REH cell (cell line): ENCODE data around the gene GGCT.

DNA sequence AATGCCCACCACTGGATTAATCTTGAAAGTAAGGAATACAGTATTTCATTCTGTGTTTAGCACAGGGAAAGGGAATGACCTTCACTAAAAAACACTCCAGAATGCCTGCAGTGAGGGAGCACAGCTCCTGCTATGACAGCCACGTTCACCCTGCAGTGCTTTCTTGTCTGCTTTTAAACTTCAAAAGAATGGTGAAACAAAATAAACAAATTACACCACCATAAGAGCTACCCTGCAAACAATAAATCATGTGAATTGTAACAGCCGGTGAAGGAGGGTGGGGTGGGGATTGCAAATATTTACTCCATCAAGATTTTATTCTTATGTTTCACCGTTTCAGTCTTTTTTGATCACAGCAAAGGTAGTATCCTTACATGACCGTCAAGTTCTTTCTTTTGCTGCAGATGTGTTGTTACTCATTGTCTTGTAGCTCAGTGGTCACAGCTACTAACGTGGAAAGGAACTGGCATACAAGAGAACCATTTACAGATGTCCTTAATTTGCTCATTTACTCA is 4.2 kb upstream of the CHN2 start:
- PRO-cap = no peak

- PRO-cap = no peak
Measured at GRCh38 chr7:29206144-29206598, 11.6 kb downstream of the CHN2 start.

GRCh38 chr7:29211717-29212629 is 17.4 kb downstream of the CHN2 start:
- PRO-cap = no peak

DNA sequence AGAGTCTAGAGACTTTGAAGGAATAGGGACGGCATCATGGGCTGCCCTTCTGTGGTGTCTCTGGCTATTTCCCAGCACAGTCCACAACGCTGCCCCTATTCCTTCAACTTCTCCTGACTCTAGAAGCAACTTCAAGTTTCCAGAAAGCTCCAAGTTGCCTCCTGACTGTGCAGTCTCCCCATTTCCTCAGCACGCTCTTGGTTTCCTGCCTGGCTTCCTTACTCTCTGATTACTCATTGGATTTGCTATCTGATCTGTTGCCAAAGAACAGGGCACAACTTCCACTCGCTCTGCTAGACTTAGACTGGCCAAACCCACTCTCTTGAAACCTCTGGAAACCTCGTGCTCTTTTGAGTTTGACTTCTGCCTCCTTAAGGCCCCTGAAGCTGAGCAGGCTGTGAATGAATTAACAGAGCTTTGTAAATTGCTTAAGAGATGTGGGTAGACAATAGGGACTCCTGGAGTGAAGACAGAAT is 70.5 kb downstream of the CHN2 start:
- PRO-cap = no peak

DNA sequence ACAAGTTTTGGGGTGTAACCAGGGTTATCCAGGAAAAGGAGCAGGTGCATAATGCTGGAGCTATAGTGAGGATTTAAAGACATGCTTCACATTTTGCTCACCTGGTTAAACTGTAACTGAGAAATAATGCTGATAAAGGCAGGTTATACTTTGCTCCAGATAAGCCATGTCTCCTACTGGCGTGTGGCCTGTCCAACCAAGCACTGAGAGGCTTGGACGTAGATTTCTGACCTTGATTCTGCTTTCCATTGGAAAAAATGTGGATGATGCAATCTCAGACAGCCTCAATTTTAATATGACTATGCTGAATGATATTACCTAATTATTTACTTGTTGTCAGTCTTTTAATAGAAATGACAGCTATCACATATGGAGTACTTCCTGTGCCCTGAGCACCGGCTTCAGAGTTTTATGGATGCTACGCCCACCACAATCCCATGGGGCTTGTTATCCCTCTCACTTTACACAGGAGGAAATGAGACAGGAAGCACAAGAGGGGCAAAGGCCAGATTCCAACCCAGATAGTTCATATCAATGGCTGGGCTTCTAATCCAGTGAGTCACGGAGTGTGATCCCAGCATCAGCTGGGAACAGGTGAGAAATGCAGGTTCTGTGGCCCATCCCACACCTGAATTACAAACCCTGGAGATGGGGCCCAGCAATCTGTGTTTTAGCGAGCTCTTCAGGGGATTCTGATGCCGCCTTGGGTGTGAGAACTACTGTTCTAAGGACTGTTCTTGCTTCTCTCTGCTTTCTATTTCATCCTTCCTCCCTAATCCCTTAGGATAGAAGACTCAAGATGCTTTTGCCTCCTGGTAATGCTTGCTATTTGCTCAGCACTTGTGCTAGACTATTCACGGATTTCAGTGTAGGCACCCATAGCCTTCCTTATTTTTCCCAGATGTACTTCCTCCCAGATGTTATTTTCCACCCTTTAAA is 181.6 kb downstream of the CHN2 start:
- PRO-cap = no peak

DNA sequence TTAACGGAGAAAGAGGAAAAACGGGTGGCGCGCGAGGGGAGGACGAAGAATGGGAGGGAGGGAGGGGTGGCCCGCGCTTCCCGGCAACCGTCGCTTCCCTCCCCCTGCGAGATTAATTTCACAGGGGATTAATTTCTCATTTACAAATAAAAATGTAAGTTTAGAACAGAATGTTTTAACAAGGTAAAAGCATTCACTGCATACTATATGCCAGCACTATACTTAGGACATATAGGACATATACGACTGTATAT is 120.7 kb upstream of the WIPF3 start:
- PRO-cap = no peak

DNA sequence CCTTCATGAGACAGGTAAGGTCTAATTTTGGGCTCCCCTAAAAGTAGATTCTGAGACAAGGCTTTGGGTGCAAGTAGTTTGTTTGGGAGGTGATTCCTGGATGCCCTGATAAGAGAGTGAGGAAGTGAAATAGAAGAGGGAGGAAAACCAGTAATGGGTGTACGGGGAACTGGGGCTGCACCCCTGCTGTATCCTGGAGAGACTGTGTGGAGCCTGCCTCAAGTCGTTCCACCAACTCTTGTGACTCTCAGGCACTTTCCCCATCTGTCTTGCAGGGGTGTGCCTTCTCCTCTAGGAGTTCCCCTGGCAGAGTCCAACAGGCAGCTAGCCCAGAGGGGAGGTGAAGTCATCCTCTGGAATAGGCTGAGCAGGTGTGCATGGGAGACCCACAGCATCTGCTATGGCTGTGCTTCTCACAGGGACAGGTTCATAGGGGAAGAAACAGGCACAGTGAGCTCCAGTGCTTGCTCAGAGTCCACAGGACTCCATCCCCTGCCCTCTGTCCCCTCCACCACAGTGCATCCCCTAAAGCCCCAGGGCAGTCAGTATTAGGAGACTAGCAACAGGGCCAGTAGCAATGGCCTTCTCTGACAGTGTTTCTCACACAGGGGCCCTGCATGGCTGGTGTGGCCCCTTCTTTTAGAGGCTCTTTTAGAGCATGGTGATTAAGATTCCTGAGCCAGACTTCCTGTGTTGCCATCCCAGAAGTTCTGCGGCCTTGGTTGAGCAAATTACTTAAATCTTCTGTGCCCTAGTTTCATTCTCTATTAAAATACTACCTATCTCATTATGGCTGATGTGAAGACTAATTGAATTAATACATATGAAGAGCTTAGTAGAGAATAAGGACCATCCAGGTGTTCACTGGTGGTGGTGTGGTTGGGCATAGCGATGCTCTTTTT is 46.9 kb downstream of the WIPF3 start:
- PRO-cap = no peak

DNA sequence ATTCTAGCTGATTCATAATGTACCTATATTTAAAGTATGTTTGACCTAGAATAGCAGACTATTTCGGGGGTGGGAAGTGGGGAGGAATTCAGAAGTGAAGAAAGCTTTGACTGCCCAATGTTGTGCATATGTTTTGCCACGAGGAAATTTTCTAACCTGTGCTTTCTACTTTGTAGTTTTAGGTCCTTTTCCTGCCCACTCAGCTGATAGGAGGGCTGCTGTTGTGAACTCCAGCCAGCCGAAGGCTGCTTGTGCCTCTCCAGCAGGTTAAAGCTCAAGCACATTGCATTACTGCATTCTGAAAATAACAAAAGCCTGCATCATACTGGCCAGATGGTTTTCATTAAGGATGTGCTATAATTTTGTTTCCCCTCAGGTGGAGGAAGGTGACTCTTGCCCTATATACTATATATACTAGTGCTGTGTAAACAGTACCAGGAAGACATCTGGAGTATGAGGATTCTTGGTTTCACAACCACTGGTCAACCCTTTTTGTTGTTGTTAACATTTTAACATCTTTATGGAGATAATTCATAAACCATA is 4.5 kb downstream of the PLEKHA8 start:
- PRO-cap = no peak

DNA sequence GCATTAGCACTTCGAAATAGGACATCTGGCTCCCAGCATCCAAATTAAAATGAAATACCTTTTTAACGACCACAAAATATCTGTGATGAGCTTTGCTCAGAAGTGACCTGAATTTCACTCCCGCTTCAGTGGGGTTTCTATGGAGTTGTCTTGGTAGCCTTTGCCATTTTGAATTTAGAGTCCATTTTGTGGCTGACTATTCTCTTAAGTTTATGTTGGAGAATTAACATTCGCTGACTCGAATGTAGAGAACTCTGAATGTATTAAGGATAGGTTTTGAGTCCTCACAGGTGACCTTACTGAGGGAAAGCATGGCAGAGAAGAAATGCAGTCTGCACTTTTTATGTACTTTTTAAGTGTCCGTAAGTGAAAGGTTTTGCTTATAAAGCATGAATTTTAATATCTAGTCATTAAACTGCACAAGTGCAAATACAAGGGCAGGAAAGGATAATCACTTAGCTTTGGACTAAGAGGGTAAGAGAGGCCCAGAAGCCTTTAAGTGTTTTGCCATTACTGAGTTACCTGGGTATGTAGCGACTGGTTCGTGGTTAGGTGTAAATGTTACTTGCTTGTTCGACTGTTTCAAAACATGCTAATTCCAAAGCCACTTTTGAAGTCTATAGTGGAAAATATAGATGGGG is 23.0 kb downstream of the MTURN start:
- PRO-cap = no peak

DNA sequence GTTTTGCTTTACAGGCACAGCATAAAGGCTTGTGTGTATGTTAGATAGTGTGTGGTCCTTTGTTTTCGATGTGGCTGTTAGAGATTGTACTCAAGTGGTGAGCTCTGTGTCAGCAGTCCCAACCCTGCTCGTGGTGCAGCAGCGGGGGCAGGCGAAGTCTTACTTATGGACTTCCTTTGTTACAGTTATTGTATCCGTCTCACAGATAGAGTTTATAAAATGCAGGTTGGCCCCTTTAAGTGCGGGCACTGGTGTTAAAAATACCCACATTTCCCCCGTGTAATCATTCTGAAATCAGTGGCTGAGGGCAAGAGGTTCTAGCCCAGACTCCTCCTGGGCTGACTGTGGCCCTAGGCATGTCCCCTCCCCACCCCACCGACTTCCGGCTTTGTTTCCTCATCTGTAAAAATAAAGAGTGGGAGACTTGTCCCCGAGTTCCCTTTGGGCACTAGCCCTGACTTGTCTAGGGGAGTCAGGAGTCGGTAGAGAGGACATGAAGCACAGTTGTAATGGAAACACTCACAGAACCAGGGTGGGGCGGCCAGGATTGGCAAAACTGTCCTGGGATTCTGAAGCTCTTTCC is 28.6 kb downstream of the MTURN start:
- PRO-cap = bidirectional peak, plus-strand start at position 286 of the sequence, minus-strand start at position 91 of the sequence

DNA sequence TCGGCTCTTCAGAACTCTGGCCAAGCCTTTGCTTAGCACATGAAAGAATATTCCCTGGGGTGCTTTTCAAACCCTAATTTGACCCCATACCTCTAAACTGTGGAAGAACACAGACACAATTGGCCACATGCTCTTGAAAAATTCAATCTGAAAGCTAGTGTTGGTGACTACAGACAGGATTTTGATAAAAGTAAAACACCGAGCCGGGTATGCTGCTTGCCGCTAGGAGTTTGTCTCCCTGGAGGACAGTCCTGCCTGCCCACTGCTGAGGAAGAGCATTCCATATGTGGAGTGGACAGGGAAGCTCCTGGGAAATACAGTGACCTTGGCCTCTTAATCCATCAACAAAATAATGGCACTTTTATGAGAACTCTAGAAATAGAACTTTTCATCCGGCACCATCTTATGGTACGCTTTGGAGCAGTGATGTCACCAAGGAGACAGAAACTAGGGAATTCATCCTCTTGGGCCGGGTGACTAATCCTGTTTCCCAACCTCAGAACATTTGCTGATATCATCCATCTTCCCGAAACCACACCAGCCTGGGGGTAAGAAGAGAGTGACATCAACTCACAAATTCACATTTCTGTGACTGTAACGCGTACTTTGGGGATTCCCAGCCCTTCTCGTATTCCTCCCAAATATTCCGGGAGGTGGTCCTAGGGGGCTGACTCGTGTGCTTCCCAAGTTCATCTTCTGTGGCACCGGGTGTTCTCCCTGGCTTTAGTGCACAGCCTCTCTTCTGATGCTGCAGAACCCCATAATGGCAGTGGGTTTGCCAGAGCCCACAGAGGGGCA is 34.3 kb downstream of the MTURN start:
- PRO-cap = no peak

DNA sequence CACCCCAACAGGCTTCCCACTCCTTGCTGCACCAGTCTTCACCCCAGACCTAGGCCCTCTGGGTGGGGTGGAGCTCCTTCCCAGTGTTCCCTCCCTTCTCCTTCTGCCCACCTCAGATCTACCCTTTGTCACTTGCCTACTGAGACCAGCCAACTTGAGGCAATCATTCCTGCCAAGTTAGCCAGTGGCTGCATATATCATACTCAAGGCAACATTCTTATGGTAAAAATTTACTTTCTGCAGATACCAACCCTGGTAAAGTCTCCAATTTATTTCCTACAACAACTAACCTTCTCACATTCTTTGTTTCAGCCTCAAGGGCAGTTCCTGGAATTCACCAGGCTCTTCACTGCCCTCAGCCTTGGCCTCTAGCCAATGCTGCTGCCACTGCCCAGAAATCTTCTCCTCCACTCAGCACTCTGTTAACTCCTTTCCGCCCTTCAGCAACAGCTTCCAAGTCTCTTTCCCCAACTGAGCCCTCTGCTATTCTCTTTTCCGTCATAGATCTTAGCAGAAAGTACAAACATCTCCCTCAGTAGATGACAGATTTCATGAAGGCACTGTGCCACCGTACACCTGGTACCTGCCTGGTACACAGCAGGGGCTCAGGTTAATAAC is 31.2 kb upstream of the ZNRF2 start:
- PRO-cap = no peak

GRCh38 chr7:30285475-30285735 is 1.0 kb downstream of the ZNRF2 start:
- PRO-cap = no peak

- PRO-cap = no peak
Measured at GRCh38 chr7:30362196-30362746, 77.9 kb downstream of the ZNRF2 start.

GRCh38 chr7:30468135-30468804 is 10.3 kb downstream of the NOD1 start:
- PRO-cap = unidirectional peak, plus-strand start at chr7:30468280

DNA sequence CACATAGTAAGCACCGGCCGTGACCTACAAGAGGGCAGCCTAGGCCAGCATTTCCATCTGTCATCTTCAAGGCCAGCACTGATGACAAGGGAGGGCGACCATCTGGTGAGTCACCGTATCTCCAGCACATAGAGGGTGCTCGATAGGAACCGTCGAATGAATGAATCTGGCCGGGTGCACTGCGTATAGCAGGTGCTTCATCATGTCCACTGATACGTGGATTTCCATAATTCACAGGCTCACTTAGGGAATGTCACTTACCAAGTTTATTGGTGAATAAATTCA is 8.4 kb downstream of the NOD1 start:
- PRO-cap = no peak

DNA sequence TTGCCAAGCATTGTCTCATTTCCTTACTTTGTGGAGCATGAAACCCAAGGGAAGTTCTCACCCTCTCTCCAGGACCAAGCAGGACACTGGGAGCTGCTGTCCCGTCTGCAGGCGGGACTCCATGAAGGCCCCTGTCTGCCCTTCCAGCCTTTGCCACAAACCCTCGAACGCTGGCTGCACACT is 654 bp downstream of the NOD1 start:
- PRO-cap = no peak

GRCh38 chr7:30500444-30500803 is 4.2 kb downstream of the GGCT start:
- PRO-cap = no peak

GRCh38 chr7:30503931-30504914 is at the start of gene GGCT:
TSS of gene GGCT (minus strand) at chr7:30504829.
- PRO-cap = unidirectional peak, plus-strand start at chr7:30504286; unidirectional peak, plus-strand start at chr7:30504466; bidirectional peak, plus-strand start at chr7:30505079, minus-strand start at chr7:30504743

- PRO-cap = bidirectional peak, plus-strand start at chr7:30595357, minus-strand start at chr7:30595121; bidirectional peak, plus-strand start at chr7:30595726, minus-strand start at chr7:30595507
Measured at GRCh38 chr7:30595189-30596003, 718 bp downstream of the GARS1 start.